Parietal lobe (tissue), 2 donors: Measurements from ENCODE around the genes MB and RBFOX2.

GRCh38 chr22:33901136-33901490 is 19.2 kb downstream of the LARGE1 start:
- RAMPAGE, long total RNA: no peak

GRCh38 chr22:34841094-34841955 is 224.6 kb upstream of the ISX start:
- RAMPAGE, long total RNA: no peak

DNA sequence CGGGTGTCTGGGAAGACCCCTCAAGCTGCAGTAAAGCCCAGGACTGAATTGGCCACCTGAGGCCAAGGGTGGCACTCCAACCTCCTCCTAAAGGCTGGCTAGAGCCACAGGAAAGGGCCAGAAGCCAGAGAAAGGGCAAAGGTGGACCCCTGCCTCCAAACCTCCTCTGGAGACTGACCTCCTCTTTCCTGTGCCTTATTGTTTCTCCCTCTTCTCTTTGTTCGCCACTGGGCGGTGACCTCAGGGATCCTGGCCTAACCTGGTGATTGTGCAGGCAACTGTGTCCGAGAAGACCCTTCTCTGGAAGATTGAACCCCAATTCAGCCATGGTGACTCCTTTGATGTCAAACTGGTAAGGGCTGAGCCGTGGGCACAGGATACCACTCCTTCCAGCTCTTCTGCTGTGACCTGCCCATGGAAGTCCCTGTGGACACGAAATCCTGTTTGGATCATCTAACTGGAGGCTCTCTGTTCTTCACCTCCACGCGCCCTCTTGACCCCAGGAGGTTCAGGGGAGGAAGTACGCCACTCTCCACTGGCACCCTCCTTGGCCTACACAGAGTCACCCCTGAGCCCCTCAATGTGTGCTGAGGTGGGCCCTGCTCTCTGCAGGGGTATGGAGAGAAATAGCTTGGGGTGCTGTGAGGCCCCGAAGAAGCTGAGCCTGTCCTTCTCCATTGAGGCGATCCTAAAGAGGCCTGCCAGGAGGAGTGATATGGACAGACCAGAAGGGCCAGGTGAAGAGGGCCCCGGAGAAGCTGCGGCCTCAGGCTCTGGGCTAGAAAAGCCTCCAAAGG is 748 bp downstream of the ISX start:
- RAMPAGE, long total RNA: no peak

DNA sequence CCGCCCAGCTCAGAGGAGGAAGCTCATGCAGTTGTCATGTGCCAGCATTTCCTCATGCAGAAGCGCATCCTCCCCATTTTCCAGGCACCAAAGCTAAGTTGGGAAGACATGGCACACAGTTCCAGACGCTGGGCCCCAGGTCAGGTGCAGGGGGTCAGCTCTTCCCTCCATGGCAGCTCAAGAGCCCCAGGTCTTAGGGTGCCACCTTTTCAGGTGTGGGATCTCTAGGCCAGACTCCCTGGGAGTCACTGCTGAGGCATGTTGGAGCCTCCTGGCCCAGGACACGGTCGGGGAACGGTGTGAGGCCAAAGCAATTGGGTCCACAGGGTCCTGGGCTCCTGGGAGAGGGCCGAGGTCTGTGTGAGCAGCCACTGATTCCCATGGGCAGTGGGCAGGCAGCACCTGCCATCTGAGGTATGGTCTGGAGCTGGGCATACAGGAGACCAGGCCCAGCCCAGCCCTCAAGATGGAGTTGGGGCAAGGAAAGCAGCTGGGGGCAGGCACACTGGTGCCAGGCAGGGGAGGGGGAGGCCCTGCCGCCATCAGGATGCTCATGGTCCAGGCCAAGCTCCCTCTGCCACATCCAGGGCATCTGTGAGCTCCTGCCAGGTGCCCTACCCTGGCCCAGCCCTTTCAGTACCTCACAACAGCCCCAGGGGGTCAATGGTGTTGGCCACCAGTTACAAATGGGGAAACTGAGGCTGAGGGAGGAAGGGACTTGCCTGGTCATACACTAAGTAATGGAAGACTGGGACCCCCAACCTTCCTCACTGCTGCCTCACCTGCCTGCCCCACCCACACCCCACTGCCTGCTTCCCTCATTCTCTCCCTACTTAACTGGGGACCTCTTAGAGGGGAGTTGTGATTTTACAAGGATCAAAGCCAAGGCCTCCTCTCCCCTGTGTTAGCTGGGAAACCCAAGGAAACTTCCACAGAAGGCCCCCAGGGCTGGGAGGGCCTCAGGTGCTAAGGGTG is 32.1 kb upstream of the HMOX1 start:
- RAMPAGE, long total RNA: no peak

DNA sequence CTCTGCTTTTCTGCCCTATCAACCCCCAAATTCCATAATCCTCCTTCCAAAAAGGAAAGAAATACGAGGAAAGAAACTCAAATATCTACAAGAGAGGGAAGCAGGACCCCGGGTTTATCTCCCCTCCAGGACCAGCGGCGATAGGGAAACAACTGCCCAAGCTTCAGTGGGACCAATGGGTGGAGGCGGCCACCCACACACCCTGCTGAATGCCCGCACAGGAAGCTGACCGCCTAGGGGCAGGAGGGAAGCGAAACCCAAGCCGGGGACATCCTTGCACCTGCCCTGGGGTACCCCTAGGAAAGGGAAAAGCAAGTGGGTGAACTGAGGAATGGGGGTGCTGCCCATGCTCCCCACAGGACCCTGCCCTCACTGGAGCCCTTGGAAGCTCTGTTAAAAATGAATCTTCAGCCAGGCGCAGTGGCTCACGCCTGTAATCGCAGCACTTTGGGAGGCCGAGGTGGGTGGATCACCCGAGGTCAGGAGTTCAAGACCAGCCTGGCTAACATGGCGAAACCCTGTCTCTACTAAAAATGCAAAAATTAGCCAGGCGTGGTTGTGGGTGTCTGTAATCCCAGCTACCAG is 27.5 kb upstream of the HMOX1 start:
- RAMPAGE, long total RNA: no peak

DNA sequence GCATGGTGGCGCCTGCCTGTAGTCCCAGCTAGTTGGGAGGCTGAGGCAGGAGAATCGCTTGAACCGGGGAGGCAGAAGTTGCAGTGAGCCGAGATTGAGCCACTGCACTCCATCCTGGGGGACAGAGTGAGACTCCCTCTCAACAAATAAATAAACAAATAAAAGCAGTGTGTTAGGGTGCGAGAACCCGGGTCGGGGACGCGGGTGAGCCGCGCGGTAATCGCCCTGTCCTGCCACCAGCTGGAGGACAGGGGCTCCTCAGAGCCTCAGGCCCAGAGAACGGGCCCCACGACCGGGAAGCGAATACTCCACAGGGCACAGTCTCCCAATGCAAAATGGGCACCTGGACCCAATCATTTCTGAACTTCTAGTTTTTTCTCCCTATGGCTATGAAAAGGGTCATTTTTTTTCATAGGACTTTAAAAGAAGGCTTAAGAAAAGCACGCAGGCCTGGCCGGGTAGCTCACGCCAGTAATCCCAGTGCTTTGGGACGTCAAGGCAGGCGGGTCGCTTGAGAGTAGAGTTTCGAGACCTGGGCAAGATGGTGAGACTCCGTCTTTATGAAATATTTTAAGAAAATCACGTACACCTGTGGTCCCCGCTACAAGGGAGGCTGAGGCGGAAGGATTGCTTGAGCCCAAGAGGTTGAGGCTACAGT is 710 bp upstream of the MCM5 start:
- RAMPAGE, long total RNA: no peak

- RAMPAGE, long total RNA: no peak
Observed at GRCh38 chr22:35590623-35591346, 26.3 kb downstream of the MB start.

GRCh38 chr22:35616699-35618013 is at the start of gene MB:
Gene MB (minus strand): TSS chr22:35617329.
- RAMPAGE, long total RNA: no peak

DNA sequence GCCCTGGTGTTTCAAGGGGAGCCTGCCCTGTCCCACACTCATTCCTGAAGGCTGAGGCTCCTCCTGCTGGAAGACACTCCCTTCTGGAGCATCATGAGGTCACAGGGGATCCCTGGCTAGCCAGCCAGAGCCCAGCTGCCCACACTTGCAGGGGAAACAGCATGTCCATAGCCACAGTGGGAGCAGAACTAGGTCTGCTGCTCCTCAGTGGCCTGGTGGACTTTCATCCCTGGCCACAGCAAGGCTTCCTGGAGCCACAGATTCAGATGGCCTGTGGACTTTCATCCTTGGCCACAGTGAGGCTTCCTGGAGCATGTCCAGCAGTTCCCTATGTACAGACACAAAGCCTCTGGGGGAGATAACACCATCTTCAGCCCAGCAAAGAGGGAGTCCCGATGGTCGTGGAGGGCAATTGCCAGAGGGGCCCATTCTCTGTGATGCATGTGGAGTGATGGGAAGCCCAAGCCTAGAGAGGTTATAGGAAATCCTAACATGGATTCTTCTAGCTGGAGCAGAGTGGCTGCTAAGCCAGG is 5.9 kb upstream of the APOL6 start:
- RAMPAGE, long total RNA: no peak

DNA sequence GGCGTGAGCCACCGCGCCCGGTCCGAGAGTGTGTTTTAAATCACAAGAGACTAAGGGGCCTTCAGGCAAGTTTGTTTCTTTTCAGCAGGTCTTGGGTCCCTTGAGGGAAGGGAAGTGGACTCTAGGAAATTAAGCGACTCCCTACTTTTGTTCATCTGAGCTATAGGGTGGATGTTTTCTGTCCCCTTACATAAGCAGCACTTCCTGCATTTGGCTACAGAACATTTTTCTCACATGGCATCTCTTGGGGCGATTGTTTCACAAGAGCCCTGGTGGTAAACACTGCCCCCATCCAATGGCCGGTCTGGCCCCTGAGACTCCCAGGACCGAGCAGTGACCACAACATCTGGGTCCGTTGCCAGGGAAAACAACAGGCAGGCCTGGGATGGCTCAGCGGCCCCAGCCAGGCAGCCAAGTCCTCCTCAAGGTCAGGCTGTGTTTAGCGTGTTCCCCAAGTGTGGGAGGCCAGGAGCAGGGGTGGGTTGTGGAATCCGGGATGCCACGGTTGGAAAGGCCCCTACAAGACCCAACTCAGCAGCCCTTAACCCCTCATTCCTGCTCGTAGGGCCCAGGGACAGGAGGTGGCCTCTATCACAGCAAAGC is 1.6 kb upstream of the APOL6 start:
- RAMPAGE, long total RNA: no peak

DNA sequence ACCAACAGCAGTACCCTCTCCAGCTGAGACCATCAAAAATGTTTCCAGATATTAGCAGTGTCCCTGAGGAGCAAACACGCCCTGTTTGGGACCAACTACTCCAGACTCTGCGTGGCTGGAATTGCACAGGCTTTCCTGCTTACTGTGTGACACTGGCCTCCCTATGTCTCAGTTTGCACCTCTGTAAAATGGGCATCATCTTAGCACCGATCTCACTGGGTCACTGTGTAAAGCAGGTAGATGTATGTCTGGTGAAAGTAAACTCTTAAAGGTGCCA is 1.6 kb downstream of the APOL6 start:
- RAMPAGE, long total RNA: no peak

- RAMPAGE, long total RNA: no peak
Observed at GRCh38 chr22:35769807-35770013, 52.0 kb downstream of the APOL5 start.

- RAMPAGE, long total RNA: no peak
Observed at GRCh38 chr22:35903848-35904780, 124.5 kb downstream of the RBFOX2 start.

GRCh38 chr22:36028175-36029038 is at the start of gene RBFOX2:
Gene RBFOX2 (minus strand): TSS chr22:36028824.
- RAMPAGE, long total RNA: no peak

GRCh38 chr22:36155687-36156157 is 4.8 kb downstream of the APOL3 start:
- RAMPAGE, long total RNA: no peak

DNA sequence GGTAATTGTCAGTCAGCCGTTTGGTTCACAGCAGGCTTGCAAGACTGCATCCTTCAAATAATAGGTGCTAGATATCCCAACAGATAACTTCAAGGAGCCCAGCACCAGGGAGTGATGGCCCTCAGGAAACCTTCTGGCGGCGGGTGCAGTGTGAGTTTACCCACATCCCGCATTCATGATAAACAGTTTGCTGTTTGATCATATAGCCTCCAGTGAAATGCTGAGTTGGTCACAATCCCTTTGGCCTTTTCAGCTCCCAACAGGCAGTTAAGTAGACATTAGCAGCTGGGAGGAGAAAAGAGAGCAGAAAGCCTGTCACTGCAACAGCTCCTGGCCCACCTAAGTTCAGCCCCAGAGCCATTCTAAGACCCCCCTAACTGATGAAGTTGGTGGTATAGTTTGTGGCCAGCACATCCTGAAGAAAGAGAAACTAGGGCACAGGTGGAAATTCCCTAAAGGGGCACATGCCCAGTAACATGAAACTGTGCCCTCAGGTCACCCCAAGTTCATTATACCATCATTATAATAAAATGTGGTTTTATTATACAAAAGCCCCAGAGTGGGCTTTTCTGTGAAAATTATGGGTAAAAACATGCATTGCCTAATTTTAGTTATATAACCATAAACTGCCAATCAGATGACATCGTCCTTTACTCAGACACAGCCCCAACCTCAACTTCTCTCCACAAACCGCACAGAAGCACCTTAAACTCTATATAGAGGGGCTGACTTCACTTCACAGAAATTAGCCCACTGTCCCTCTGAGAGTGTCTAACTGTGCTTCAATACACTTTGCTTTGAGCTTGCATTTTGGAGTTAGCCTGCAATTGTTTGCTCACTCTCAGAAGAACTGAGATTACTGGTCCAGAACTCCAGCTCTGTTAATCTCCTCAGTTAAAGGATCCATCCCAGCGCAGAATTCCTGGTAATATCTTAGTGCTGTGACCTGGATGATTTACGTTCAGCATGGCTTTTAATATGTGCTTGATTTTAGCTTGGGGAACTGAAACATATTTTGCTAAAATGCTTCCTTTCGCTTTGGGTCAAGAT is 1.6 kb upstream of the APOL3 start:
- RAMPAGE, long total RNA: no peak

DNA sequence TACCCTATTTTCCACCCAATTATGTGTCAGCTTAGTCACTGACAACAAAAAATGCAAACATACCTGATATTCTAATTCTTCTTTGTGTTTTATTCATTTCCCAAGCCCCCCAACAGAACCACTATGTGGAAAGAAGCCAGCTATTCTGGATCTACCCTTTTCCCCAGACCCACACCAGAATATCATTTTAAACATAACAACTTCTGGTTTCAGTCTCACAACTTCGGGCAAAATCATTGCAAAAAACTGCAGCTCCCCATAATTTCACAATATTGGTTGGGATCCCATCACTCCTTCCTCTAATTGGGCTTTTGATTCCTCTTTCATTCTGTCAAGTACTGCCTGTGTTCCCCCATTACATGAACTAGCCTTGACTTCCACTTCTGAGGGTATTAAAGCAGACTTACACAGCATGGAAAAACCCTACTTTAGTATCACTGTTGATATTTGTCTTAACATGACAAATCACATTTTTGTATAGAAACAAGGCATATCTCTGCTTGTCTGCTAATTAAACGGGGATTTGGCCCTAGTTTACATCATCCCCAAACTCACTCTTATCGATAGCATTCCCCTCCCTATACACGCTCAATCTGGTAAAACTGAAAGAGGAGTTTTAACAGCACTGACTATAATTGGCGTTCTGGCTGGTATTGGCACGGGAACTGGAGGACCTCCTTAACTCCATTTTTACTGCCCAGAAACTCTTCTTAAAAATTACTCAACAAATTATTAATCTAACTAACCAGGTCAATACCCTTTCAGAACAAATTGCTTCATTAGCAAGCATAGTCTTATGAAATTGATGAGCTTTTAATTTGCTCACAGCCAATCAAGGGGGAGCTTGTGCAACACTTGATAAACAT is 4.2 kb upstream of the APOL3 start:
- RAMPAGE, long total RNA: no peak

DNA sequence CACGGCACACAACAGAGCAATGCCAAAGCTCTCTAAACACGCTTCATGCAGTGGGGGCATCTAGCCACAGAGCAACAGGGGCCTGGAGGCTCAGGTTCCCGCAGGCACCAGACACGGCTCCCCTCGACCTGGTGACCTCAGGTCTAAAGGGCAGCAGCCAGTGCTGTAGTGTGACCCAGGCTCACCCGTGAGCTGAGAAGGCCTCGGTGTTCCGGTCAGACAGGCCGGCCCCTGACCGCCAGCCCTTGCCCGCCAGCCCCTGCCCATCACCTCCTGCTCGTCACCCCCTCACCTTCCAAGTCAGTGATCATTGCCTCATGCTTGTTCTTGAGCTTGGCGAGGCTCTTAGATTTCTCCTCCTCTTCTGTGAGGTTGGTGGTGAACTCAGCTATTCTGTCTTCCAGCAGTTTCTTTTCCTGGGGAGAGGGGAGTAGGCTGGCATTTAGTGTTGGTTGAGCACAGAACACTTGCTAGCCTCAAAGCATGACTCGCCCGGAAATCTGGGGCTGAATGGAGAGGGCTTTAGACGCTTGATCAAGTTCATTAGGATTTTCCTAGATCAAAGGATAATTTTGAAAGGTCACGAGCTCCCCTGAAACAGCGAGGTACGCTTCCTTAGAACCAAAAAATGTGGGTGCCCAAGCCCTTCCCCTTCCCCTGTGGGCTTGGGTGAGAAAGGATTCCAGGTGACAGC is 45.8 kb downstream of the APOL1 start:
- RAMPAGE, long total RNA: no peak

- RAMPAGE, long total RNA: no peak
Observed at GRCh38 chr22:36305629-36306034, 52.7 kb downstream of the APOL1 start.

- RAMPAGE, long total RNA: no peak
Observed at GRCh38 chr22:36323749-36324468, 63.9 kb downstream of the MYH9 start.